A172 (cell line): ENCODE measurements around the genes MYH8 and TMEM220.

DNA sequence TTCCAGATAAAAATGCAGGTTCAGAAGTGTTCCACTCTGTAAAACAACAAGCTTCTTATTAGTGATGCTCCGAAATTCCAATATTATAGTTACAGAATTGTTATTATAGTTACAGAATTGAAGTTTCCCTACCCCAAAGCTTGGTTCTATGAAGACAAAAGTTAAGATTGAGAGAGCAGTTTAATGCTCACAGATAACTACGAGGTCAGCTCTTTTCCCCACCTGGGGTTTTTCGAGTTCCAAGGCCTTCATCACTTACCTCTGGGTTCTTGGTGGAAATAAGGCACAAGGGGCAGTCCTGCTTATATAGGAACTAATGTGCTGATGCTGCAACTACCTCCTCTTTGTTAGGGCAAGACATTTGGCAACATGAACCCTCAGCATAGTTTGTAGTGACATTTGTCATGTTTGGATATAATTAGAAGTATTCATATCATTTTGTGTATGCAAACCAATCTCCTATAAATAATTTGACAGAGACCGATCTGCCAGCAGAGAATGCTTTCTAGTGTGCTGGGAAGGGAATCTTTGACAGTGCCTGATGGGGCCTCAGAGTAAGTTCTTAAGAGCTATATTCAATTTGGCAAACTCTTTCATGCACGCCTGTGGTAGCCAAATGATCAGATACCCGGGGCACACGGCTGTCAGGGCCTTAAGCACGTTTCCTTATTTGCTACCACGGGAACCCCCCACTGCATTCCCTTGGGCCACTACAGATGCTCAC, at the start of gene MYH8:
TSS of gene MYH8 (minus strand) at position 280 of the 724 bp plus-strand sequence.
- RAMPAGE, long total RNA, result no peak

DNA sequence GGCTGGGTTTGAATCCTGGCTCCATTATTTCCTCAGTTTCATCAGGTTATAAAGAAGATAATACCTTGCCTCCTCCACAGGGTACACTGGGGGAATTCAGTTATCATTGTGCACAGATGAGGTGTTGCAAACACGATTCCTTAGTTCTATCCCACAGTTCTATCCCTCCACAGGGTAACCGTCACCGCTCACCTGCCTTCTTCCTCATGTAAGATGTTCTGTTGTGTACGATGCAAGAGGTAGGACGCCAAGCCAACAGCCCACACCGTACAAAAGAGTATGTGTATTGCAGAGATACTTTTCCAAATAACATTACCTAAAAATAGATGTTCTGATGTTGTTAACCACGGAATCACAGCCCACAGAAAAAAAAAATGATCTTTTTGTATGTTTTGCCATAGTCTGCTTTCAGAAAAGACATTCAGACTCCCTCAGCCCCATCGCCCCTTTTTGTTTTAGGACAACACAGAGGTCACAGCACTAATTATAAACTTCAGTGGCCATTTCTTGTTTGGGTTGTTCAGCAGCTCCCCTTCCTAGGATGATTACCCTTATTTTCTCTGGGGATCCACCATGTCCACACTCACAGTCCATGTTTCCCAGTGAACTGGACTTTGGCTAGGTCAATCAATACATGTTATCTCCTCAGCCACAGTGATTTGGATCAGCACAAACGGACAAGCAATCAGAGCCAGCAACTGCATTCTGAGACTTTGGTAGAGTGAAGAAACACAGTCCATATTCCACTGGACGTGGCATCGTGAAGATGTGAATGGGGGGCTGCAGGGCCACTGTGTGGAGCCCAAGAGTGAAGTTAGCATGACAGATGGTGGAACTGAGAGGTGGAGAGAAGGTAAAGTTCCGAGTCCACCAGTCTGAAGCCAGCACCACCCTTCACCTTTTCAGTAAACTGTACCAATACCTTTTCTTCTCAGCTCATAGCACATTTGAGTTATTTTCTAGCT, 4.7 kb downstream of the TMEM220 start:
- RAMPAGE, long total RNA, result no peak

DNA sequence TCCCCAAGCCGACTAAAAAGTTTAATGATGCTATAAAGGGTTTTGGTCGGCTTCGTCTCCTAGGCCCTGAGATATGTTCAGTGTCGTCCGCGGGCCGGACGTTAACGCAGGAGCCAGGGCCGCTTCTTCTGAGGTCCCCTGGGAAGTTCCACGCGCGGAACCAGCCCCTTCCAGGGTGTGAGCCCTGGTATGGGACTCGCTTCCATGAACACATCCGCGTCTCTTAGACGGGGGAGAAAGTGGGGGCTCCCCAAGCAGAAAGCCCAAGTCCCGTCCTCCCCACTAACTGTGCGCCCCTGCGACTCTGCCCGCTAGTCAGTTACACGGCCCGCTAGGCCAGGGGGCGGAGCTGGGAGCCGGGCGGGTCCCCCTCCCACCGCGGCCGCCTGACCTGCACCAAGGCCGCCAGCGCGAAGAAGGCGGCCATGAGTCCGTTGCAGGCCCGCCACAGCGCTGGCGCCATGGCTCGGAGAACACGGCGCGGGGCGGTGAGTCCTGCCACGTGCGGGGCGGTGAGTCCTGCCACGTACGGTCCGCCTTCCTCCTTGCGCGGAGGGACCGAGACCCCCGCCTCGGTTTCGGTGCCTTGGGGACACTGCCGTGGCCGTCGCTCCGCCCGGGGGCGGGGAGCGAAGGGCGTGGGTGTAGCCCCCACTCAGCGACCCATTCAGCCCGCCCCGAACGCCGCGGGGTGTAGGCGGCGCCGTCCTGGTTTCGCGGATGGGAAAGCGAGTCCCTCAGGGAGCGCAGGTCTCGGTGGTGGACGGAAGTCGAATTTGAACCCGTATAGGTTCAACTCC, at the start of gene TMEM220:
TSS of gene TMEM220 (minus strand) at position 635 of the 800 bp plus-strand sequence.
- RAMPAGE, long total RNA, result no peak

DNA sequence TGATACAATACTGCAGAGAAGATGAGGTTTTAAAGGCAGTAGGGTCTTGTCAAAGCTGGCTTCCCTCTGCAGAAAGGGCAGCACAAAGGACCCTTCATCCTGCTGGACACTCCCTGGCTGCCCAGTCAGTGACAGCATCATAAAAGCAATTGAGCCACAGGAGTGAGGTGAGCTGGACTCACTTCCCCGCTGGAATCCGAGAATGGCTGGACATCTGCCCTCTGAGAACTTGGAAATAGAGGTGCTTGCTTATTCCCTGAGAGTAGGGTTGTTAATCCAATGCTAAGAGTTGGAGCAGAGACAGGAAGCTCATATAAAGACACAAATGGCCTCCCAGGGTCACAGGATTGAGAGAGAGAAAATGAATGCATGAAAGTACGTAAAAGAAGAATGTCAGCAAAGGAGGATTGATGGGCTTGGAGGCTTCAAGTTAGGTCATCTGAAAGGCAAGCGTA, 3.3 kb upstream of the TMEM220 start:
- RAMPAGE, long total RNA, result no peak

- RAMPAGE, long total RNA, result no peak
These were observed 13.1 kb downstream of the TMEM238L start for GRCh38 chr17:10790471-10791497.

- RAMPAGE, long total RNA, result no peak
These were observed 970 bp downstream of the TMEM238L start for GRCh38 chr17:10802856-10803402.

DNA sequence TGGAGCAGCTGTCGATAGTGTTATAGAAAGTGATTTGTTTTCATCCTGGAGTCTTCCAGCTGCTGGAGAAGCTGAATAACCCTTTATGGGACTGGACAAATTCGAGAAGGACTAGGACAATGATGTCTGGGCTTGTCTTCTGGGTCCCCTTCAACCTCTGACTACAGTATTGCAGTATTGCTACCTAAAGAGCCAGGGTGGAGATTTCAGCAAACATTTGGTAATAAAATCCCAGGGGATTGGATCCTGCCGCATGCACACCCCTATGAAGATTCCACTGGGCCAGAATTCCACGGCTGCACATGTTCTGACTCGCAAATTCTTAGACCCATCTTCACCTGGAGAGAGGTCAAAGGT, 93.5 kb upstream of the PIRT start:
- RAMPAGE, long total RNA, result no peak

GRCh38 chr17:11608200-11608893, 10.1 kb downstream of the DNAH9 start:
- RAMPAGE, long total RNA, result no peak

DNA sequence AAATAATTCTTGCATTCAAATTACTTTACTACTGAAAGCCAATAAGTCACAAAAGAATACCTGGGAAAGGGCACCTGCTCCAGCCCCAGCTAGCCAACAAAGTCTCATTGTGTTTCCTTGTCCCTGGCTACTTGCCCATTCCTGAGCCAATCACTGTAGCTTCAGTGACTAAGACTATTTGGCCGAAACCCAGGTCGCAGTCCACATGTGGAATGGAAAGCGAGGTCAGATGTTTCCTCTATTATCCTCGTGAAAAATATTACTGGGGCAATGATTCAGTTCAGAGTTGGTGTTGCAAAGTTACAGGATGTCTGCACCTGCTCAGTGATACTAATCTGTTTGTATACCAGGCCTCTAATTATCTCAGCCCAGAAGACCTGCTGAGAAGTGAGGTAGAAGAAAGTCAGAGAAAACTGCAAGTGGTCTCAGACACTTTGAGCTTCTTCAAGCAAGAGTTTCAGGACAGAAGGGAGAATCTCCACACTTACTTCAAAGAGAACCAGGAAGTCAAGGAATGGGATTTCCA, 21.0 kb downstream of the DNAH9 start:
- RAMPAGE, long total RNA, result no peak

- RAMPAGE, long total RNA, result no peak
These were observed 117.1 kb upstream of the MYOCD start for GRCh38 chr17:12548662-12548939.

- RAMPAGE, long total RNA, result no peak
These were observed 44.1 kb downstream of the ELAC2 start for GRCh38 chr17:12973493-12974339.

DNA sequence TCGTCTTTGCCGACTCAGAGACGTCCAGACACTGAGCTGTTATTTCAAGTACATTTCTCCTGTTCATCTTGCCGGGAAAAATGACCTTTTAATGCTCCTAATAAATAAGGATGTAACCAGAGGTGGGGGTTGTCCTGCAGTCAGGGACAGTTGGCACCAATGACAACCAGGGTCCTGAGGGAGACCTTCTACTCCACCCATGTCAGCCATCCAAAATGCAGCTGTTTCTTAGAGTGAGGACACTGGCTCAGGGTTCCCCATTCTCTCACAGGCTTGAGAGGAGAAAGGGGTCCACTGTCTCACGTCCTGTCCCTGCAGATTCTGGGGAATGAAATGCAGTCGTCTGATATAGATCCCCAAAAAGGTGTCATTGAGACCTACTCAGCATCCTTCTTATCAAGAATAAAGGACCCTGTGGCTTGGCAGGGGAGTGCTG, 28.5 kb downstream of the ELAC2 start:
- RAMPAGE, long total RNA, result no peak

GRCh38 chr17:12994584-12995324, 23.1 kb downstream of the ELAC2 start:
- RAMPAGE, long total RNA, result no peak

- RAMPAGE, long total RNA, result no peak
These were observed 15.5 kb downstream of the ELAC2 start for GRCh38 chr17:13002119-13002853.

DNA sequence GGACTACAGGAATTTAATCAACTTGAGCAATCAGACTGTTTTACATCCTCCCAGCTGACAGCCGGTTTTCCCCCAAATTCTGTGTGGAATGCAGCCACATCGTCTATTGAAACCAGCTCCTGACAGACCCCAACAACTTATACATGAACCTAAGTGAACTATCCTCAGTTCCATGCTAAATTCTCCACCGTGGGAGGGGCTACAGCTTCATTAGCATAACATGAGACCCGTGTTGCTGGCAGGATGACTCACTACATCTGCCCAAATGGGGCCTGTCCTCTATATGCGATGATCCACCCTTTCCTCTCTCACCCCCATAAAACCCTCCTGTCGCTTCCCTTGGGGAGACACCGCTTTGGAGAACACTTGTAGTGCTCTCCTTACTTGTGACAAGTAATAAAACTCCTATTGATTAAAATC, 149.4 kb upstream of the HS3ST3A1 start:
- RAMPAGE, long total RNA, result no peak

- RAMPAGE, long total RNA, result no peak
These were observed 39.2 kb downstream of the CDRT15 start for GRCh38 chr17:14197407-14197881.

GRCh38 chr17:14306058-14306495, 5.2 kb downstream of the HS3ST3B1 start:
- RAMPAGE, long total RNA, result no peak

DNA sequence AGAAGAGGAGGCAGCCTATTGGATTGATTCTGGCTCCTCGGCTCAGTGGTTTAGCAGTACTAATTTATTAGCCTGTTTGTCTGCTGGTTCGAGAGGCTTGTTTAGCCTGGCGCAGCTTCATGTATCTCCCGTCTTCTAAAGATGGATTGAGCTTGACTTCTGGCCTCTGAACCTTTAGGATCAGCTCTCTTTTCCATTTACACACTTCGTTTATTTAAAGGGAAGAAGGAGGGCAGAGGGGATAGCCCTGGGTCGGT, 20.3 kb downstream of the HS3ST3B1 start:
- RAMPAGE, long total RNA, result no peak

DNA sequence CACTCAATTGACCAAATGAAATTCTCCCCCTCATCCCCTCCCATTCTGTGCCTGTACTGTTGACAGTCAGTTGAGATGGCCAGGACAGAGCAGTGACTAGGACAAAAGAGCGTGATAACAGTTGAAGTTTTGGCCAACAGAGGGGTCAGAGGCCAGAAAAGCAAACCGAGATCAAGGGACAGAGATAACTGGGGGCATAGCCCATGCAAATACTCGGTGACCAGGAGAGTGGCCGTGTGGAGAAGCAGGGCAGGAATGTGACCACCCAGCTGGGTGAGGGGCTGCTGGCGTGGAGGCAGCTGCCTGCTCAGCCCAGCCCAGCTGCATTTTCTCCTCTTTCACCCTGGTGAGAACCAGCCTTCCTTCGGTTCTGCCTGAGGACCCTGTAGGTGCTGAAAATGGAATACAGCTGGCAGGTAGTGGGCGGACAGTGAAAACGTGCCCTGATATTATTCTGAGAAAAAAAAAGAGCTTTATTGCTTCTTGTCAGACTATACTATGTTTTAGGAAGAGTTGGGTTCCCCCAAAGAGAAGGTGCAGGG, 72.3 kb downstream of the HS3ST3B1 start:
- RAMPAGE, long total RNA, result no peak

DNA sequence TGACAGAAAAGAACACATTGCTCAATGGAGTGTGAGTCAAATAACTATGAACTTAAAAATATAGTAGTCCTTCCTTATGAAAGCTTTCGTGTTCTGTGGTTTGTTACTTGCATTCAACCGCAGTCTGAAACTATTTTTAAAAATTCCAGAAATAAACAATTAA, 437.5 kb downstream of the HS3ST3B1 start:
- RAMPAGE, long total RNA, result no peak